A673 (cell line): ENCODE measurements around the genes LIPI and RBM11.

- PRO-cap: no peak
These were observed 5419.7 kb upstream of the TPTE start for GRCh38 chr21:5101655-5102154.

DNA sequence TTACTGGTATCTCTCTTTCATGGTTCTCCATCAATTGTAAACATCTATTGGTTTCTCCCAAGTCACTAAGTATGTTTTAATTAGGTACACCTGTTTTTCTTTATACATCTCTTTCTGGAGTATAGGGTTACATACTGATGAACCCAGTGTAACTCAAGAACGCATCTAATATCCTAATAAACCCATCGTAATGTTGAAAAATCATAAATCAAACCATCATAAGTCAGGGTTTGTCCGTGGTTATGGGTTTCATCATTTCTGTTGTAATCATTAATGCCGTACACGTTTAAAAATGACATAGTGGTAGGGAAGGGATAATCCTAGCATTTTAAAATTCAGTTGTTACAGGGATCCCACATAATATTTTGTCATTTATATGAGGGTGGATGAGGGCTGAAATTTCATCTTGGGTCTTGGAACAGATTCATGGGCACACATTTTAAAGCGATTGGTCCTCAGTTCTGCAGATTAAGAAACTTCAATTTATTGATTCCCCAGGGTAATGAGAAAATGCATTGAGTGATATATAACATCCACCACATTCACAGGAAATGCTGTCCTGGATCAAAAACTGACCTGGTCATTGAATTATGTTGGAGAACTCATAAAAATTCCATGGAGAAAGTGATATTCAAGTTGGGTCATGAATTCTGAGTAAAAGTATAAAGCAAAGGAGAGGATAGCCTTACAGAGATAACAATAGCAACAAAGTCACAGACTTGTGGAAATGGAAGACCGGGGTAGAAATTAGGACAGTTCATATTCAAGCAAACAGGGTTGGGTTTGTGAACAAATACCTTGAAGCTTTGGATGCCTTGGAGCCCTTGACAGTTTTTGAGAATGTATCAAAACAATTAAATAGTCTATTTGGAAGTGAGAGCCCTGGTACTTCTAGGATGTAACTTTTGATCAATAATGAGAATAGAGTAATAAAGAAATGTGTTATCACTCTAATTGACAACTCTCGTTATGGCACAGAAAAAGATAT lies 1527.3 kb upstream of the TPTE start:
- PRO-cap: no peak

DNA sequence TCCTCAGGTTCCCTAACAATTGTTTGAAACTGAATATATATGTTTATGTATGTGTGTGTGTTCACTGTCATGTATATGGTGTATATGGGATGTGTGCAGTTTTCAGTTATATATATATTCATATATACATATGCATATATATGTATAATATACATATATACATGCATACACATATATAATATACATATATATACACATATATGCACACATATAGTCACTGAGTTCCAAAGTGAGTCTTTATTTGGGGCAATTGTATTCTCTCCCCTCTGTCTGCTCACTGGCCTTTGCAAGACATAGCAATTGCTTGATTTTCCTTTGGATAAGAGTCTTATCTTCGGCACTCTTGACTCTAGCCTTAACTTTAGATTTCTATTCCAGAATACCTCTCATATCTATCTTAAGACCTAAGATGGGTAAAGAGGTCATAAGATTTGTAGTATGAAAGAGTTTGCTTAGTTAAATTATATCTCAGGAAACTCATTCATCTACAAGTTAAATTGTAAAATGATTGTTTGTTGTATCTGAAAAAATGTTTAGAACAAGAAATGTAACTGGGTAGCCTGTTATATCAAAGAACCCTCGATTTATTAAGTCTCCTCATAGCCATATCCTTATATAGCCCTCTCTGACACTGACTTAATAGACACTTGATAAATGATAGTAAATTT lies 1523.4 kb upstream of the TPTE start:
- PRO-cap: no peak

DNA sequence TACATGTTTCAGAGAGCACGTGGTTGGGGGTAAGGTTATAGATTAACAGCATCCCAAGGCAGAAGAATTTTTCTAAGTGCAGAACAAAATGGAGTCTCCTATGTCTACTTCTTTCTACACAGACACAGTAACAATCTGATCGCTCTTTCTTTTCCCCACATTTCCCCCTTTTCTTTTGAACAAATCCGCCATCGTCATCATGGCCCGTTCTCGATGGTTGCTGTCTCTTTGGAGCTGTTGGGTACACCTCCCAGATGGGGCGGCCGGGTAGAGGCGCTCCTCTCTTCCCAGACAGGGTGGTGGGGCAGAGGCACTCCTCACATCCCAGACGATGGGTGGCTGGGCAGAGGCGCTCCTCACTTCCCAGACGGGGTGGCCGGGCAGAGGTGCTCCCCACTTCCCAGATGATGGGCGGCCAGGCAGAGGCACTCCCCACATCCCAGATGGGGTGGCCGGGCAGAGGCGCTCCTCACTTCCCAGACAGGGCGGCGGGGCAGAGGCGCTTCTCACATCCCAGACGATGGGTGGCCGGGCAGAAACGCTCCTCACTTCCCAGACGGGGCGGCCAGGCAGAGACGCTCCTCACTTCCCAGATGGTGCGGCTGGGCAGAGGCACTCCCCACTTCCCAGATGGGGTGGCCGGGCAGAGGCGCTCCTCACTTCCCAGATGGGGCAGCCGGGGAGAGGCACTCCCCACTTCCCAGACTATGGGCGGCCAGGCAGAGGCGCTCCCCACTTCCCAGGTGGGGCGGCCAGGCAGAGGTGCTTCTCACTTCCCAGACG lies 276.0 kb downstream of the LIPI start:
- PRO-cap: no peak

- PRO-cap: bidirectional peak, plus-strand start at chr21:14211019, minus-strand start at chr21:14210955
These were observed at the start of gene LIPI for GRCh38 chr21:14210672-14211240. Gene LIPI, minus strand, starts transcription at chr21:14210955.

GRCh38 chr21:14215787-14216608 lies at the start of gene RBM11:
Gene RBM11, plus strand, starts transcription at chr21:14216157.
- PRO-cap: bidirectional peak, plus-strand start at chr21:14216189, minus-strand start at chr21:14215953; bidirectional peak, plus-strand start at chr21:14216549, minus-strand start at chr21:14216533

DNA sequence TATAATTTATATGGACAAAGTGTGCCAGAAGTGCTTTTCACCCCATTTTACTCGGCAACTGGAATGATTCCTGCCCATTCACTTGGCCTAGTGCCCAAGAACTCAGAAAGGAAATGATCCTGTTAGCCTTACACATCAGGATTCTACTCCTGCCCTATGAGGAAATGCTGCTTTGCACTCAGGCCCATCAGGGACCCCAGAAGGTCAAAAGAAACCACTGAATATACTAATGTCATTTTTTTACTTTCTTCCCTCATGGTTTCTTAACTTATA lies 65.5 kb downstream of the SAMSN1 start:
- PRO-cap: no peak

- PRO-cap: no peak
These were observed 35.2 kb downstream of the SAMSN1 start for GRCh38 chr21:14510718-14511447.

GRCh38 chr21:14550079-14550675 lies 4.1 kb upstream of the SAMSN1 start:
- PRO-cap: no peak

GRCh38 chr21:14753112-14754539 lies 207.5 kb upstream of the SAMSN1 start:
- PRO-cap: no peak

DNA sequence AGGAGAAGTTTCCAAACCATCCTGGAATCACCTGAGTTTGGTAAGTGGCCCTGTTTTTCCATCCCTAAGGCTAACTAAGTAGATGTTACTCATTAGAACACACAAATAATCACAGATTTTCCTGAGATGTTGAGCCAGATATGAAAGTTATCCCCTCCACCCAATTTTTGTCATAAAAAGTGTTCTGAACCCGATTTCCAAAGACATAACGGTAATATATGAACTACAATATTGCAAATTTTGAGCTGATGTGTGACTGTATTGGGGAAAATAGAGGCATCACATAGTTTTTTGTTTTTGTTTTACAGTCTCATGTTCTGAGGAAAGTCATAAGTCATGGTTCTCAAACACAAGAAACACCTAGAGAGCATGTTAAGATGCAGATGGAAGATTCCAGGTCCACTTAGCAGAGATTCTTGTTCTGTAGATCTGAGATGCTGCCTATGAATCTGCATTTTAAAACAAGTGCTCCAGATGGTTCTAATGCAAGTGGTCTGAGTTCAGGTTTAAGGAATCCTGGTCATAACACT lies 101.5 kb downstream of the NRIP1 start:
- PRO-cap: no peak

GRCh38 chr21:14977470-14978245 lies 87.1 kb downstream of the NRIP1 start:
- PRO-cap: no peak

GRCh38 chr21:14989187-14990043 lies 75.4 kb downstream of the NRIP1 start:
- PRO-cap: no peak

DNA sequence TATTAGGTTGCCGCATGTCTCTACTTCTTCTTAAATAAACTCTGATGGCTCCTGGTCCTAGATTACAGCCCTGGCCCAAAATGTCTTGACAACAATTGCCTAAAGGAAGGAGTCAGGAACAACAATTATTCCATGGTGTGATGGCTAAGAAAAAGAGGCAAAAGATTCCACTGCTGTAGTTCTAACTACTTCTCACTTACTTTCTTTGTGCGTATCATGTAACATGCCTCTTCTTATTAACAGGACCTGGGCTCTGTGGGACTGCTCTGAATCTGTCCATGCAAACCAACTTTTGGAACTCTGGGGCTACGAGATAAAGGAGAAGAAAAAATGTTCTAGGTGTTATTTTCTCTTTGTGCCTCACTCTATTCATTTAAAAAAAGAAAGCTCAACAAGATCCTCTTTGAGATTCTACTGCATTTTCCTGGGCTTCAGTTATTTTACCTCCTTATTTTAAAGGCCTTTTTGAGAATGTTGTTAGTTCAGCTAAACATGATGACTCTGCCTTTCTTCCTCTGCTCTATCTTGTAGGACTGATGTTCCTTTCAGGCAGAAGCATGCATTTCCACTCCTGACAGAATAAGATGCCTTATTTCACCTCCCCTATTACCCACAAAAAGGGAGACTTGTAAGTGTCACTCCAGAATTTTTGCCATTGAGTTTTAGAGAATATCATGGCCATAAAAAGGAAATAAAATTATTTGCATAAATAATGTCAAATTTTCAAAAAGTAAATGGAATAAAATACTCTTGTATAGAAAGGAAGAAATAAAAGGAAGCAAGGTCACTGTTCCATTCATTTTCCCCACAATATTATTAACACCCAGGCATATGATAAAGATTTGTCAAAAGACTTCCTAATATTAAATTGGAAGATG lies 73.6 kb downstream of the NRIP1 start:
- PRO-cap: no peak

DNA sequence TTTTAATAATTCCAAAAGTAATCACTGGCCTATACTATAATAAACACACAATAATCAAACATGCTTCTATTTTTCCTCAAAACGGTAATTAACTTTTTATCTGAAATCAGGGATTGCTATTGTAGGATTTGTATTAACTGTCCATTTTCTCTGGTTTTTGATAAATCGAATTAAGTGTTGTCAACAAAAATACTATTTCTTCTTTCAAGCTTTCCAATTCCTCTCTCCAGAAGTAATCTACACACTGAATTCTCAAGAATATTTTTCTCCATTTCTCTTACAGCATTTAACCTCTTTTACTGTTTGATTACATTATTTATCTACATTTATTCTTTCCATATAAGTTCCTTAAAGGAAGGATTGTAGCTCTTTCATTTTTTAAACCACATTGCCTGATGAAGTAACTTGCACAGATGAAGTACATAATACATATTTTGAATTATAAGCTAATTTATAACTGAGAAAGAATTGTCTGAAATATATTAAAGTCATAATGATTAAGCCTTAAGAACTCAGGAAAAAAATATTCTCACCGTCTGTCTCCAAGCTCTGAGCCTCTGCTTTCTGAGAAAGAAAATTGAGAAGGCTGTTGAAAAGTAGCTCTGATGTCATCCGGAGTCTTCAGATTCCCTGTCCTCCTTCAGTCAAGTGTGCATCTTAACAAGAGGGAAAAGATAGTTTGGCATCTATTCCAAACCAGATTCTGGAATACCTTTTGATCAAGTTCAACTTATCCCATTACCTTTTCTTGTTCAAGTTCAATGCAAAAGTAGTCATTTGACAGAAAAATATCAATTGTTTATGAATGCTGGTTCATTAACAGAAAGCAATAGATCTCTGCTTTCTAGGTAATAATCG lies 50.8 kb downstream of the NRIP1 start:
- PRO-cap: no peak

DNA sequence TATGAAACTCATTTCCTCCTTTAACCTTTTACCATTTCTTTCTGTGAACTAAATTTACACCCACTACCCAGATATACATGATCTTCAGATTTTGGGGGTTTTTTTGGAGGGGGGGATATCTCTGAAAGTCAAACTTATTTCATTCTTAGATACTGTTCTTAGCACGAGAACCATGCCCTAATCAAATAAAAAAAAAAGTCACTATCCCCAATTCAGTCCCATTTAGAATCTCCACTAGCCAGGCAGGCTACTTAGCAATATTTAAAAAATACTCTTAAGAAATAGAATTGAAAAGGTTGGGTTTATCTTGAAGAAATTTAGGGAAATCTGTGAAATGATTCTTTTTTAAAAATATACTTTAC lies 28.3 kb downstream of the NRIP1 start:
- PRO-cap: no peak

DNA sequence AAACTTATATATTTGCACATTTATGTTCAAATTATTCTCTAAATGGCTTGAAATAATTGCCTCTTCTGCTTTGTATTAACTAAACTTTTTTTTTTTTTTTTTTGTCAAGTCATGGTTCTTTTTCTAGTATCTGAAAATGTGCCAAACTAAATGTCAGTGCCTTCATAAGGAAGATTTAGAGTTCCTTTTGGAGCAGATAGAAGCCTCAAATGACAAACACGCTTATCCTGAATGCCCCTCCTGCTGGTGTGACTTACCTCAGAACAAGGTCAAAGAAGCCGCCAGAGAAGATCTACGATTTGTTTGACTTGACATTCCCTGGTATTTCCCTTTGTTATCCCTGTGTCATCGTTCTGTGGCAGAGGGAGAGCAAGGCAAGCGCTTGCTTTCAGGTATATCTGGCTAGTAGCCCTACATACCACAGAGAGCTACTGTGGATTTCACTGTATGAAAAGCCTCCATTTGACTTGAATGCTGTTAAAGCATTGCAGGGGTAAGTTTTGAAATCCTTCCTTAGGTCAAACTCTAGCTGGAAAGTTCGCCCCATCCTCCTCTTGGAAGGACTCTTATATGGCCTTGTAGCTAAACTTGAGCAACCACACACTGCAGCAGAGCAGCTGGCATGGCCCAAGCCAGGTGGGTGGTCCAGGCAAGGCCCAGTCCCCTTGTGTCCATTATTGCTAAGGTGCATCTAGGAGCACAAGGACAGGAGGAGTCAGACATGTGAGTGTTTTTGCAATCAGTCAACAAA lies 285.5 kb upstream of the USP25 start:
- PRO-cap: no peak

GRCh38 chr21:15781935-15783235 lies 52.6 kb downstream of the USP25 start:
- PRO-cap: no peak

DNA sequence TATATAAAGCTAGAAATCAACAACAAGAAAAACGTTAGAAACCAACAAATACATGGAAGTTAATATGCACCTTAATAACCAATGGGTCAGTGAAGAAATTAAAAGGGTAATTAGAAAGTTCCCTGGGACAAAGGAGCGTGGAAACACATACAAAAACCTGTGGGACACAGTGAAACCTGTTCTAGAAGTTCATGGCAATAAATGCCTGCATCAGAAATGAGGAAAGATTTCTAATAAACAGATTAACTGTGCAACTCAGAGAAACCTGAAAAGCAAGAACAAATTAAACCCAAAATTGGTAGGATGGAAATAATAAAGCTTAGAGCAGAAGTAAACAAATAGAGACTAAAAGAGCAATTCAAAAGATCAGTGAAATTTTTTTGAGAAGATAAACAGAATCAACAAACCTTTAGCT lies 55.7 kb downstream of the USP25 start:
- PRO-cap: no peak

DNA sequence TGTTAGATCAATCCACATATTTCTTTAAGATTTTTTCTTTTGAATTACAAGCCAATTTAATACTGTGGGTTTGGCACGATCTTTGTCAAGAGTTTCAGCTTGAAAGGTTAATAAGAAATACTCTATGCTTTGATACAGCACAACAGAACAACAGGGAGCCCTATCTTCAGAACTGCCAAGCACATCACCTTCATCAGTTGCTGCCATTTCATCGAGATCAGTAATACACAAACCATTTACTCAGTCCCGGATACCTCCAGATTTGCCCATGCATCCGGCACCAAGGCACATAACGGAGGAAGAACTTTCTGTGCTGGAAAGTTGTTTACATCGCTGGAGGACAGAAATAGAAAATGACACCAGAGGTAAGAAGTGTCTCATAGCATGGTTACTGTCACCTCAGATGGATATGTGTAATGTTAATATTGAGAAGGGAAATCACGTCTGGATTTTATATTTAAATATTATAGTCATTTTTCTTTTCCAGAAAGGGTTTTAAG lies 97.1 kb downstream of the USP25 start:
- PRO-cap: no peak